K562 (cell line): ENCODE measurements around a stretch of chr2.

GRCh38 chr2:7022428-7023025 is 105.3 kb downstream of the RNF144A start:
- RAMPAGE, long total RNA = no peak
- RRBS = no CpG with 5 or more reads among the region's 6 CpGs
PRO-cap:
- standard = no peak
- CoPRO, capped RNA only, 2 experiments = no peak in any of the 2 experiments
- CoPRO, capped and uncapped RNA, 2 experiments = no peak in any of the 2 experiments
- CoPRO, uncapped RNA only, 2 experiments = no peak in any of the 2 experiments
CAGE:
- cytosol, long polyA plus RNA = no peak
- long polyA plus RNA = no peak
- nucleolus, long total RNA = no peak
- nucleus, long polyA plus RNA = no peak

DNA sequence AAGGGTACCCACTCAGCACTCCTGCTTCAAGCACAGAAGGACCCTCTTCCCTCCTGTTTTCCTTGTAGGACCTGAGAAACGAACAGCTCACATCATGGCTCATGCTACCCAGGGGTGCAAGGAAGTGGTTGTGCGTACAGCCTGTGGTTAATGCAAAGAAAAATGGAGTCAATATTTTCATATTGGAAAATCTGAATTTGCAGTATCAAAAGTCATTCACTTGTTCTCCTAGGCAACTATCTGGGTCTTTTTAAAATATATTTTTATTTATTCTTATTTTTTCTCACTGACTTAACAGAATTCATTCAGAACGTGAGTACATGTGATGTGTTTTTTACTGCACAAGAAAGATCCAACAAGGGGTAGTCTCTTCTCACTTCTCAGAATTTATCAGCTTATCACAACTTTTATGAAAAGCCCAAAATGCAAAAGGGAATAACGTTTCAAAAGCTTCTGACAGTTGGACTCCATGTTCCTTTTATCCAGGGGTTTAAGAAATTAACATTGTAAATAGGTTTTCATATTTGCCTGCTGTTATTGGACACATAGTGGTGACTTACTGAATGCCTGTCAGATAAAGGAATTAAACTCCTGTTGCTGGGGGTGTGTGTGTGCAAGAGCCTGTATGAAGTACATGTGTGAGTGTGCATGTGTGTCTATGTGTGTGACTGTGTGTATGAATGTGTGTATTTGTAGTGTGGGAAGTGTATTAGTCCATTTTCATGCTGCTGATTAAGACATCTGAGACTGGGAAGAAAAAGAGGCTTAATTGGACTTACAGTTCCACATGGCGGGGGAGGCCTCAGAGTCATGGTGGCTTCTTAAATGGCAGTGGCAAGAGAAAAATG is 129.6 kb downstream of the RNF144A start:
- RAMPAGE, long total RNA = no peak
- RRBS = no CpG with 5 or more reads among the region's 5 CpGs
PRO-cap:
- standard = no peak
- CoPRO, capped RNA only, 2 experiments = no peak in any of the 2 experiments
- CoPRO, capped and uncapped RNA, 2 experiments = no peak in any of the 2 experiments
- CoPRO, uncapped RNA only, 2 experiments = no peak in any of the 2 experiments
CAGE:
- cytosol, long polyA plus RNA = no peak
- long polyA plus RNA = no peak
- nucleolus, long total RNA = no peak
- nucleus, long polyA plus RNA = no peak

- RAMPAGE, long total RNA = no peak
- RRBS = no CpG with 5 or more reads among the region's 4 CpGs
PRO-cap:
- standard = no peak
- CoPRO, capped RNA only, 2 experiments = no peak in any of the 2 experiments
- CoPRO, capped and uncapped RNA, 2 experiments = no peak in any of the 2 experiments
- CoPRO, uncapped RNA only, 2 experiments = no peak in any of the 2 experiments
CAGE:
- cytosol, long polyA plus RNA = no peak
- long polyA plus RNA = no peak
- nucleolus, long total RNA = no peak
- nucleus, long polyA plus RNA = no peak
These were observed 136.5 kb downstream of the RNF144A start for GRCh38 chr2:7053594-7054249.

DNA sequence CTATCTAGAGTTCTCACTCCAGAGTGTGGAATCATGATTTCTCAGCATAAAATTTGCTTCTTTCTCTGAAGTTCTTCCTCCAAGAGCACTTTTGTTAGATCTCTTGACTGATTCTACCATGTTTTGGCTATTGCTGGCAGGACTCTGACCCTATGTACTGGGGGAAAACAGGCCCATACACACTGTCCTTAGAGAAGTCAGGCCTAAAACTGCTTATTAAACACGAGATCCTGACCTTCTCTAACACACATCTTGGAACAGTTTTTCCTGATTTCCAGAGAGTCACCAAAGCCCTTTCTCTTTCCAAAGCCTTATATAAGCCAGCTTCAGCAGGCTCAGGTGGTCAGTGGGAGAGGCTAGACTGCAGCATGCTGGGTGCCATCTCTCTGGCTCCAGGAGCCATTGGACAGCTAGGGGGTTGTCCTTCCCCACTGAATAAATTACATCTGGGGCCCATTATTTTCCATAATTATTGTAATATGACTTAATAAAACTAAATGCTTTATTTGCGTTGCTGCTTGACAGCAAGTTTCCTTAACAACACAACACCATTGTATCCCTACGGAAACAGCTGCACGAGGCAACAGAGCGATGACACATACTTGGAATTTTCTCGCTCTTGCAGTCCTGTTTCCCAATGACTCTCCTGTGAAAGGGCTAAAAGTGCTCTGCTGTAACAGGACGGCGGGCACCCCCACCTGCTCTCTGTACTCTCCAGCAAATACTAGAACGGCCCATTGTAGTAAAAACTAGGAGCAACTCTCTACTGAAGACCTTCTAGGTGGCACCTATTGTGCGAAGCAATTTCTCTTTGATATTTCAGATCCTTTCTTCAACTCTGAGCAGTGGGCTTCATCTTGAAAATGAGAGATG is 160.5 kb downstream of the RNF144A start:
- RAMPAGE, long total RNA = no peak
- RRBS = no CpG with 5 or more reads among the region's 10 CpGs
PRO-cap:
- standard = no peak
- CoPRO, capped RNA only, 2 experiments = no peak in any of the 2 experiments
- CoPRO, capped and uncapped RNA, 2 experiments = no peak in any of the 2 experiments
- CoPRO, uncapped RNA only, 2 experiments = no peak in any of the 2 experiments
CAGE:
- cytosol, long polyA plus RNA = no peak
- long polyA plus RNA = no peak
- nucleolus, long total RNA = no peak
- nucleus, long polyA plus RNA = no peak

DNA sequence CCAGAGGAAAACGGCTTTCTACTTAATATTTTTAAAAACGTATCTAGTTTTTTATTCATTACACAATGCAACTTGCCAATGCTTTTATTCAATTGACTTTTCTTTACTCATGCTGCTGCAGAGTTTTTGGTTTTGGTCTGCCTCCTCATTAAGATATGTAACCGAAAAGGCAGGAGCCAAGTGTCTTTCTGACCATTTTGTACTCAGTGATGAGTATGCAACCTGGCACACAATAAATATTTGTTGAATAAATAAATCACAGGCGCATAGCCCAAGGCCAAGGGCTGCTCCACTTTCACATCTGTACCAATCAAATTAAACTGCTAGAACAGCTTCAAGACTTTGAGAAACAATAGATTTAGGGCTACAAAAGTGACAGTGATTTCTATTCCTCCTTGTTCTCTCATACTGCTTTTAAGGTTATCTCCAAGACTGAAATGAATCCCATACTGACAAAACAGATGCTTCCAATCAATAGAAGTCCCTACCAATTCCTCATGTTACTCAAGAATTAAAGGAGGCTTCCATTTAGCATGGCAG is 828.2 kb downstream of the RNF144A start:
- RAMPAGE, long total RNA = no peak
- RRBS = no CpG with 5 or more reads among the region's 4 CpGs
PRO-cap:
- standard = no peak
- CoPRO, capped RNA only, 2 experiments = no peak in any of the 2 experiments
- CoPRO, capped and uncapped RNA, 2 experiments = no peak in any of the 2 experiments
- CoPRO, uncapped RNA only, 2 experiments = no peak in any of the 2 experiments
CAGE:
- cytosol, long polyA plus RNA = no peak
- long polyA plus RNA = no peak
- nucleolus, long total RNA = no peak
- nucleus, long polyA plus RNA = no peak

GRCh38 chr2:8003415-8004111 is 678.3 kb upstream of the ID2 start:
- RAMPAGE, long total RNA = no peak
- RRBS = no CpG with 5 or more reads among the region's 15 CpGs
PRO-cap:
- standard = no peak
- CoPRO, capped RNA only, 2 experiments = no peak in any of the 2 experiments
- CoPRO, capped and uncapped RNA, 2 experiments = no peak in any of the 2 experiments
- CoPRO, uncapped RNA only, 2 experiments = no peak in any of the 2 experiments
CAGE:
- cytosol, long polyA plus RNA = no peak
- long polyA plus RNA = no peak
- nucleolus, long total RNA = no peak
- nucleus, long polyA plus RNA = no peak

DNA sequence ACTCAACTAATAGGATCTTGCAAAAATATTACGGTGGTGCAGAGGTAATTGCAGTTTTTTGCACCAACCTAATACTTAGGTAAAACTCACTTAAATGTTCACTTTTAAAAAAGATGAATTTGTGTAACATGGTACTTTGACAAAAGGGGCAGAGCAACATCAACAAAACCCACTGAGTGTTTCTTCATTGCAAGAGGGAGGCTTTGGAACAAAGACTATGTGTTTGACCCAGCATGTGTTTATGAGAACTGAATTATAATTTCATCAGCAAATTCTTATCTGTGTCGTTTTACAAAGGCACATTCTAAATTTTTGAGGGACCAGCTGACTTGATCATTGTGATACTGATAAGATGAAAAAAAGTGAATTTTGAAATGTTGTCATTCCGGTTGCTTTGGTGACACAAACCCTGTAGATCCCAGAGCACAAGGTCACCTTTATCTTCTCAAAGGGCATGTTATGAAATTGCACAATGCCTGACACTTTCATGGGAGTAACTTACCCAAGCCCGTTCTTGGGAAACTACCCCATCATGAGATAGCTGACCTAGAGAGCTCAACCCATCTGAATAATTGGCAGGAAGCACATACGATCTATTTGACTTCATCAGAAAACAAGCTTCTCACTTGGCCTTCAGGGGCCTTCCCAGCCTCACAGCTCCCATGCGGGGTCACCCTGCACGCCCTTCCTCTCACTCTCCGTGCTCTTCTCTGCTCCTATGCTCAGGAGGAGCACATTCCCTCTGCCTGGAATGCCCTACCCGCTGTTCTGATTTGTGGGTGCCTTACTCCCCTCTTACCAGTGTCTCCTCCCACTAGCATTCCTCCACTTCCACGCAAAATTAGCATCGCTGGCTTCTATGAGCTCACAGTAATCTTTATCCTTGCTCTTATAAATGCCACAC is 556.1 kb upstream of the ID2 start:
- RAMPAGE, long total RNA = no peak
- RRBS = no CpG with 5 or more reads among the region's 11 CpGs
PRO-cap:
- standard = no peak
- CoPRO, capped RNA only, 2 experiments = no peak in any of the 2 experiments
- CoPRO, capped and uncapped RNA, 2 experiments = no peak in any of the 2 experiments
- CoPRO, uncapped RNA only, 2 experiments = no peak in any of the 2 experiments
CAGE:
- cytosol, long polyA plus RNA = no peak
- long polyA plus RNA = no peak
- nucleolus, long total RNA = no peak
- nucleus, long polyA plus RNA = no peak

DNA sequence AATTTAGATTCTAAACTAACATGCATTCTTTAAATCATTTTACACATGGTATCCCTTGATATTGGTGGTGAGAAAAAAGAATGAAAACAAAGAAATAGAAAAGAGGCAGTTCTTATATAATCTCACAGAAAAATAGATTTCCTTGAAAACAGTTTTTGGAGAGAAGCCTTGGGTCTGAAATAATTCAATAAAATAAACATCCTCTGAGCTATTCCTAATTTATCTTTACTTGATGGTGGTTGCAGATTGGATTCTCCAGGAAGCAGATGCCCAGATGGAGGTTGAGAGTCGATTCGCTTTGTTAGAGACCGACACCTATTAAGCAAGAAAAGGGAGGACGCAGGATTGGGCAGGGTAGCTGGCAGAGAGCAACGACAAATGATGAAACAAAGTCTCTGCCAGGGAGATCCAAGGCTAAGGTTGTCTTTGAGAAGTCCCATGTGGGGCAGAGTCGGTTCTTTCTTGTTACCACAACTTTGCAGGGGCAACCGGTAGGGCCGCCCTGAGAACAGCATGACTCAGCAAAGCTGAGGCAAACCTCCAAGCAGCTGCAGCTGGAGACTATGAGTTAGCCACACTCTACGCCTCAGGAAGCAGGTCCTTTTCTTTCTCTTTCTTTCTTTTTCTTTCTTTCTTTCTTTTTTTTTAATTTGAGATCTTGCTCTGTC is 452.5 kb upstream of the ID2 start:
- RAMPAGE, long total RNA = no peak
- RRBS = no CpG with 5 or more reads among the region's 9 CpGs
PRO-cap:
- standard = unidirectional peak, plus-strand start at position 547 of the sequence
- CoPRO, capped RNA only, 2 experiments = no peak in any of the 2 experiments
- CoPRO, capped and uncapped RNA, 2 experiments = no peak in any of the 2 experiments
- CoPRO, uncapped RNA only, 2 experiments = no peak in any of the 2 experiments
CAGE:
- cytosol, long polyA plus RNA = no peak
- long polyA plus RNA = no peak
- nucleolus, long total RNA = no peak
- nucleus, long polyA plus RNA = no peak

- RAMPAGE, long total RNA = no peak
- RRBS = no CpG with 5 or more reads among the region's 11 CpGs
PRO-cap:
- standard = no peak
- CoPRO, capped RNA only, 2 experiments = no peak in any of the 2 experiments
- CoPRO, capped and uncapped RNA, 2 experiments = no peak in any of the 2 experiments
- CoPRO, uncapped RNA only, 2 experiments = no peak in any of the 2 experiments
CAGE:
- cytosol, long polyA plus RNA = no peak
- long polyA plus RNA = no peak
- nucleolus, long total RNA = no peak
- nucleus, long polyA plus RNA = no peak
These were observed 439.1 kb upstream of the ID2 start for GRCh38 chr2:8242512-8243458.

- RAMPAGE, long total RNA = no peak
- RRBS = no CpG with 5 or more reads among the region's 6 CpGs
PRO-cap:
- standard = no peak
- CoPRO, capped RNA only, 2 experiments = no peak in any of the 2 experiments
- CoPRO, capped and uncapped RNA, 2 experiments = no peak in any of the 2 experiments
- CoPRO, uncapped RNA only, 2 experiments = no peak in any of the 2 experiments
CAGE:
- cytosol, long polyA plus RNA = no peak
- long polyA plus RNA = no peak
- nucleolus, long total RNA = no peak
- nucleus, long polyA plus RNA = no peak
These were observed 382.9 kb upstream of the ID2 start for GRCh38 chr2:8298805-8299443.

- RAMPAGE, long total RNA = no peak
- RRBS = no CpG with 5 or more reads among the region's 2 CpGs
PRO-cap:
- standard = no peak
- CoPRO, capped RNA only, 2 experiments = no peak in any of the 2 experiments
- CoPRO, capped and uncapped RNA, 2 experiments = no peak in any of the 2 experiments
- CoPRO, uncapped RNA only, 2 experiments = no peak in any of the 2 experiments
CAGE:
- cytosol, long polyA plus RNA = no peak
- long polyA plus RNA = no peak
- nucleolus, long total RNA = no peak
- nucleus, long polyA plus RNA = no peak
These were observed 165.9 kb upstream of the ID2 start for GRCh38 chr2:8515975-8516313.

DNA sequence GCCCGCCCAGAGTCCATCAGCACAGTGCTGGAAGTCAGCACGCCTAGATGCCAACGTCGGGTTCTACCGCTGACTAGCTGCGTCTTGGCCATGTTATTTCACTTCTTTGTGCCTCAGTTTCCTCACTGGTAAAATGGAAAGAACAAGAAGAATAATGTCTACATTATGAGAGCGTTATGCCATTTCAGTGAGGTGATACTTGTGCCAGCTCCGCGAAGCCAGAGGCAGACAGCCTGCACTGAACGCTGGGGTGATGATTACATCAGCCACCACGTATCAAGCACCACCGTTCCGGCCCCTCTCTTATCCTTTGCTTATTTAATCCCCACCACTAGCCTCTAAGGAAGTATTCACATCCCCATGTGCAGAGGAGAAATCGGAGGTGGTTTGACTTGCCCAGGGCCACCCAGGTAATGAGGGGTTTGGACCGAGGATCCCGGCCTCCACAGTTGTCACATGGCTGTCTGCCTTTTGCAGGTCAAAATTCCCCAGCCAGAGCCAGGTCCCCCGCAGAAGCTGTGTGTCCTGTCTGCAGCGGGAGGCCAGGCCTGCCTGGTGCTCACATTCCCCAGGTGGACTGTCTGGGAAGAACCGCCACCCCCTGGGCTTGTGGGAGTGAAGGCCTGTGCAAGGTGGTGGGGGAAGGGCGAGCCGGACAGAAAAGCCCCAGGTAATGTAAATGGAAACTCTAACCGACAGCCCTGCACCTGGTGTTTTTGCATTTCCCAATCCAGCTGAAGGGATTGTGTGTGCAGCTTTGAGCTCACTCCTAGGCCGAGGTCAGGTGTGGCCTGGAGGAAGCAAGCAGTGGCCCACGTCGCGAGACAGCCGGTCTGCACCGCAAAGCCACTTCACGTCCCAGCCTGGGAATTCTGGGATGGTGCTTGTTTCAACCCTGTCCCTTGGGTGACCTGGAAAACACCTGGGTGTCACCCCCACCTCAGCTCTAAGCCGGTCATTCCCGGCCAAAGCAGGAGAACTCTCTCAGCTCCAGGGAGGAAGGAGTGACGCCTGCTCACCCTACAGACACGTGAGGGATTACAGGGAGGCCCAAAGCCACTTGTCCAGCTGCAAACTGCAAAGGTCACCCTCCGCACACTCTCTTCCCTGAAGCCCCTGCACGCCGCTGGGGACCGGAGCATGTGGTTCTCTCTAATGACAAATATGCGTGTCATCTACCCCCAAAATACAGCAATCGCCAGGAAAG is 108.4 kb upstream of the ID2 start:
- RAMPAGE, long total RNA = no peak
- RRBS = no CpG with 5 or more reads among the region's 39 CpGs
PRO-cap:
- standard = no peak
- CoPRO, capped RNA only, 2 experiments = no peak in any of the 2 experiments
- CoPRO, capped and uncapped RNA, 2 experiments = no peak in any of the 2 experiments
- CoPRO, uncapped RNA only, 2 experiments = no peak in any of the 2 experiments
CAGE:
- cytosol, long polyA plus RNA = no peak
- long polyA plus RNA = no peak
- nucleolus, long total RNA = no peak
- nucleus, long polyA plus RNA = no peak

DNA sequence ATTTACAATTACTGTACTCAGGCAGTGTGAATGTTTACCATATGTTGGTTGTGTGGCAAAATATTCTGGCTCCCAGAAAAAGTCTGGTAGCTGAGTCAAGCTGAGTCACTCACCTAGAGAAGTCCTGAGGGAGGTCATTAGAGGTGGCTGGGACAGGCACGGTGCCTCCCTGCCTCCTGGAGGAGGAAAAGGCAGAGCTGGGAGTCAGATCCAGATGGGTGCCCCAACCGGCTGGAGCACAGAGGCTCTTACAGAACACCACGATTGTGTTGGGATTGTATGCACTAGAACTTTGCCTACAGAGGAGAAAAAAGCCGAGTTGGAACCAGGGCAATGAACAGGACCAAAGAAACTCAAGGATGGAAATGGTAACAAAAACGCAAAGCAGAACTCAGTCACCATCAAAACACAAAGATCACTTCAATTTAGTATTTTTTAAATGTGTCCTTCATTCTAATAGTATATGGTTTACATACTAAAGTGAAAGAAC is 19.2 kb upstream of the ID2 start:
- RAMPAGE, long total RNA = no peak
- RRBS = no CpG with 5 or more reads among the region's 5 CpGs
PRO-cap:
- standard = no peak
- CoPRO, capped RNA only, 2 experiments = no peak in any of the 2 experiments
- CoPRO, capped and uncapped RNA, 2 experiments = no peak in any of the 2 experiments
- CoPRO, uncapped RNA only, 2 experiments = no peak in any of the 2 experiments
CAGE:
- cytosol, long polyA plus RNA = no peak
- long polyA plus RNA = no peak
- nucleolus, long total RNA = no peak
- nucleus, long polyA plus RNA = no peak

DNA sequence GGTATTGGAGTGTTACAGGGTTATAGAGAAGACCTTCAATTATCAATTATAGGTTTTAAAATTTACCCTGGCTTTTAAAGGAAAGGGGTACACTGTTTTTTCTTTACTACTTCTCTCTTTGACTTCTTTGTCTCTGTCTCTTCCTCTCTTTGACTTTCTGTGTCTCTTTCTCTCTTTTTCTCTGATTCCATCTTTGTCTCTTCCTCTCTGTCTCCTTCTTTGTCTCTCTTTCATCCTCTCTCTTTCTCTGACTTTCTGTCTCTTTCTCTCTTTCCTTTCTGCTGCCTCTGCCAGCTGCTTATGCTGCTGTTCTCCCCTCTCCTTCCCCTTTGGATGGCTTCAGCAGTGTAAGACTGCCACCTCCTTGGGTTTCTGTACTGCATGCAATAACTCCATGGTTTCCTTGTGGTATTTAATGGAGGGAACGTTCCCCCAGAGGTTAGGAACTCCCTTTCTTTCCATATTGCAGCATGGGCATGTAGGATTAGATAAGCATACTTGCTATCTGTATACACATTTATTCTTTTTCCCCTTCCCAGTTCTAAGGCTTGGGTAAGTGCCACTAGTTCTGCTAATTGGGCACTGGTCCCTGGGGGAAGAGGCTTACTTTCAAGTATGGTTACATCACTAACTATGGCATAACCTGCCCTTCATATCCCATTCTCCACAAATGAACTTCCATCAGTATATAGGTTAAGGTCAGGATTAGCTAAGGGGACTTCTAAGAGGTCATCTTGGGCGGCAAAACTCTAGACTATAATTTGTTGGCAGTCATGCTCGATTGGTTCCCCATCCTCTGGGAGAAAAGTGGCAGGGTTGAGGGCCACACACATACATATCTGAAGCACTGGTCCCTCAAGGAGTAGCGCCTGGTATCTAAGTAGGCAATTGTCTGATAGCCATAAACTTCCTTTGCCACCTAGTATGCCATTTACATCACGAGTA is 59.9 kb upstream of the KIDINS220 start:
- RAMPAGE, long total RNA = no peak
- RRBS = no CpG with 5 or more reads among the region's 5 CpGs
PRO-cap:
- standard = no peak
- CoPRO, capped RNA only, 2 experiments = no peak in any of the 2 experiments
- CoPRO, capped and uncapped RNA, 2 experiments = no peak in any of the 2 experiments
- CoPRO, uncapped RNA only, 2 experiments = no peak in any of the 2 experiments
CAGE:
- cytosol, long polyA plus RNA = no peak
- long polyA plus RNA = no peak
- nucleolus, long total RNA = no peak
- nucleus, long polyA plus RNA = no peak

DNA sequence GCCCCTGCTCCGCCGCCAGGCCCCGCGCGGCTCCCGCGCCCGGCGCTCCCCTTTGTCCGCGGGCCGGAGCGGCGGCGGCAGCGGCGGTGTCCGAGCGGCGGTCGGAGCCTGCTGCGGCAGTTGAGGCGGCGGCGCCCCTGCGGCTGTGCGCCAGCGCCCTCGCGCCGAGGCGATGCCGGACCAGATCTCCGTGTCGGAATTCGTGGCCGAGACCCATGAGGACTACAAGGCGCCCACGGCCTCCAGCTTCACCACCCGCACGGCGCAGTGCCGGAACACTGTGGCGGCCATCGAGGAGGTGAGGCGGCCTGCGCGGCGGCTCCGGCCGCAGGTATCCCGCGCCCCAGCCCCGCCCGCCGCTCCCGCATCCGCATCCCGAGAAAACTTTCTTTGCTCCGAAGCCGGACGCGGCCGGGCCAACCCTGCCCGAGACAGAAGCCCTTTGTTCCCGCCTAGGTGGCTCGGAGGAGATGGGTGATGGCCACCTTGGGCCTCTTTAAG is 371 bp downstream of the ASAP2 start:
- RAMPAGE, long total RNA = no peak
- RRBS = 2% methylated on average over 32 of the region's 67 CpGs
PRO-cap:
- standard = no peak
- CoPRO, capped RNA only, 2 experiments = no peak in any of the 2 experiments
- CoPRO, capped and uncapped RNA, 2 experiments = no peak in any of the 2 experiments
- CoPRO, uncapped RNA only, 2 experiments = no peak in any of the 2 experiments
CAGE:
- cytosol, long polyA plus RNA = no peak
- long polyA plus RNA = no peak
- nucleolus, long total RNA = no peak
- nucleus, long polyA plus RNA = no peak

DNA sequence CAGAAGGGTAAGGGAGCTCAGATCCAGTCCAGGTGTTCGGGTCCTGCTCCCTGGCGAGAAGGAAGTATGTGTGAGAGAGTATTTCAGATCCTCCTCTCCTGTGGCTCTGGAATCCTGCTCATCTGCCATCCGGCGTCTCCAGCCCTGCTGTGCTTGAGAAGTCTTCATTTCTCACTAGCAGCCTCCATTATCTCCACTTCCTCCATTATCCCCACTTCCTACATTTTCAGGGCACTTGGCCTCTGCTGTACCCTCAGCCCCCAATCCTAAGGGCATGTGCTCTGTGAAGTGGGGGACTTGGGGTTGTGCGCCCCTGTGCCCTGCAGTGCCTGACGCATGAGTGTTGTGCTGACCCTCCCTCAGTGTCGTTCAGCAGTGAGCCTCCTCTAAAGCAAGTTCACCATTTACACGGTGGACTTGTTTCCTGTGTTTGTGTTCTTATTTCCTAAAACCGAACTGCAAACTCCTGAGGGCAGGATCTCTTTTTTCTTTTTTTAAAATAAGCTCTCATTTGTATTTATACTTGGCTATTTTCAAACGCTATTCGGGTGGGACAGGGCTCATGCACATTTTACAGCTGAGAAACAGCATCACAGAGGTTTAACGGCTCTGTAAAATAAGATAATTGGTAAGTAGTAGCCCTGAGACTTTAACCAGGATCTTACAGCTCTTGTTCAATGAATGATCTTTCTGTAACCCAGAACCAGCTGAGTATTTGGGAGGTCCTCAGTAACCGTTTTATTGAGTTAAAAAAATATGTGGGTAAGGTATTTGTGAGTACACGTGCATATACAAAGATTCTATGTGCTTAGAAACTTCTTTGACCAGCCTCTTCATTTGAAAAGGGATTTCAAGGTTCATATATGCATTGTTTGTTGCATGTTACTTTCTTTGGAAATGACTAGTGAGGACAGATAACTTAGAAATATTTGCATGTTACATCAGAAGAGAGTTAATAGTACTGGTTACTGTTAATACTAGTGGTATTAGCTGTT is 20.7 kb downstream of the ASAP2 start:
- RAMPAGE, long total RNA = no peak
- RRBS = no CpG with 5 or more reads among the region's 14 CpGs
PRO-cap:
- standard = no peak
- CoPRO, capped RNA only, 2 experiments = no peak in any of the 2 experiments
- CoPRO, capped and uncapped RNA, 2 experiments = no peak in any of the 2 experiments
- CoPRO, uncapped RNA only, 2 experiments = no peak in any of the 2 experiments
CAGE:
- cytosol, long polyA plus RNA = no peak
- long polyA plus RNA = no peak
- nucleolus, long total RNA = no peak
- nucleus, long polyA plus RNA = no peak

DNA sequence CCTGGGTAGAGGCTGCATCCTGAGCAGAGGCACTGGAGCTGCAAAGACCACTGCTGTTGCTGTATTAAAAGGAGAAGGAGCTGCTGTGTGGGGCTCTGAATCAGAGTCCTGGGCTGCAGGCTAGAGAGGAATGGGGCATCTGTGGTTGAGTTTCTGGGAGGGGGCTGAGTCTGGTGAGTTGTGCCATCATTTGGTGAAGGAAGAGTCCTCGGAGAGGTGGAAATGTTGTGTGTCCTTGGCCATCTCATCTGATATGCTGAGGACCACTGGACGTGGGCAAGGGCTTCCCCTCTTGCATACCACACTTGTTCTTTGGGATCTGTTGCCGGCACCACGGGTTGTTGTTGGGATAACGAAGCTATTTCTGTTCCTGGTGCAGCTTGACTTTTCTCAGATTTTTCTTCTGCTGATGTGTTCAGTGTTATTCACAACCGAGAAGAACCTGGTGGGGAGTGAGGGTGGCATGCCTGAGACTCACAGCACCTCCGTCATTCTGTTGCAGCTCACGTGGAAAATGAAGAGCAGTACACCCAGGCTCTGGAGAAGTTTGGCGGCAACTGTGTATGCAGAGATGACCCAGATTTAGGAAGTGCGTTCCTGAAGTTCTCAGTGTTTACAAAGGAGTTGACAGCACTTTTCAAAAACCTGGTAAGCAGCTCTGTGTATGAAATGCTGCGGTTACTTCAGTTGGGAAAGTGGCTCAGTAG is 90.3 kb downstream of the ASAP2 start:
- RAMPAGE, long total RNA = no peak
- RRBS = no CpG with 5 or more reads among the region's 11 CpGs
PRO-cap:
- standard = no peak
- CoPRO, capped RNA only, 2 experiments = no peak in any of the 2 experiments
- CoPRO, capped and uncapped RNA, 2 experiments = no peak in any of the 2 experiments
- CoPRO, uncapped RNA only, 2 experiments = no peak in any of the 2 experiments
CAGE:
- cytosol, long polyA plus RNA = no peak
- long polyA plus RNA = no peak
- nucleolus, long total RNA = no peak
- nucleus, long polyA plus RNA = no peak